ENCODE measurements around a stretch of chr6.

DNA sequence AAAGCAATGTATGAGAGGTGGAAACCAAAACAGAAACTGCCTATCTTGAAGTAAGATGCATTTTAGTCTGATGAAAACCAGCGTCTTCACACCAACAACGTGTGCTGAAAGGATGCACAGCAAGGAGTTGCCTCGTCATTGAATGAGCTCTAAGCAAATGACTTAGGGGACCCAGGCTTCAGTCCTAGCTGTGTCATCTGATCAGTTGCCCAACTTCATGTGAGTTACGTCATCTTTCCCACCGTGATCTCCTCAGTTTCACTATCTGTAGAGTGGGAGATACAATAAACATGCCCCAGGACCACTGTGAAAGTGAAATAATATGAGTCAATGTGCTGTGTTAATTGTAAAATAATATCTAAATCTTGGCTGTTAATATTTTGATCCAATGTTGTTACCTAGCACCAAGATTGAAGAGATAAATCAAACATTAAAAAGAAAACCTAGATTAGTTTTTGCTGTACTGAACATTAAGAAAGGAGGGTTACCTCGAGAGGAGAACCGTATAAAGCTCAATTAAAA, 134.2 kb upstream of the NEDD9 start:
- PRO-cap, 2 experiments: no peak in any of the 2 experiments
- RAMPAGE, long total RNA, 4 experiments: no peak in any of the 4 experiments

- PRO-cap, 2 experiments: no peak in any of the 2 experiments
- RAMPAGE, long total RNA, 4 experiments: no peak in any of the 4 experiments
Measured at GRCh38 chr6:11367101-11368178, 135.0 kb upstream of the NEDD9 start.

DNA sequence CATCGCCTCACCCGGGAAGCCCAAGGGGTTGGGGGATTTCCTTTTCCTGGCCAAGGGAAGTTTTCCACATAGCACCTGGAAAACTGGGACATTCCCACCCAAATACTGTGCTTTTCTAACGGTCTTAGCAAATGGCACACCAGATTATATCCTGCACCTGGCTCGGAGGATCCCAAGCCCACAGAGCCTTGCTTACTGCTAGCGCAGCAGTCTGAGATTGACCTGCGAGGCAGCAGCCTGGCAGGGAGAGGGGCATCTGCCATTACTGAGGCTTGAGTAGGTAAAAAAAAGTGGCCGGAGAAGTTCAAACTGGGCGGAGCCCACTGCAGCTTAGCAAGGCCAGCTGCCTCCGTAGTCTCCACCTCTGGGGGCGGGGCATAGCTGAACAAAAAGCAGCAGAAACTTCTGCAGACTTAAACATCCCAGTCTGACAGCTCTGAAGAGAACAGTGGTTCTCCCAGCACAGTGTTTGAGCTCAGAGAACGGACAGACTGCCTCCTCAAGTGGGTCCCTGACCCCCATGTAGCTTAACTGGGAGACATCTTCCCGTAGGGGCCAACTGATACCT, 85.5 kb upstream of the TMEM170B start:
- PRO-cap, 2 experiments: no peak in any of the 2 experiments
- RAMPAGE, long total RNA, 4 experiments: no peak in any of the 4 experiments

DNA sequence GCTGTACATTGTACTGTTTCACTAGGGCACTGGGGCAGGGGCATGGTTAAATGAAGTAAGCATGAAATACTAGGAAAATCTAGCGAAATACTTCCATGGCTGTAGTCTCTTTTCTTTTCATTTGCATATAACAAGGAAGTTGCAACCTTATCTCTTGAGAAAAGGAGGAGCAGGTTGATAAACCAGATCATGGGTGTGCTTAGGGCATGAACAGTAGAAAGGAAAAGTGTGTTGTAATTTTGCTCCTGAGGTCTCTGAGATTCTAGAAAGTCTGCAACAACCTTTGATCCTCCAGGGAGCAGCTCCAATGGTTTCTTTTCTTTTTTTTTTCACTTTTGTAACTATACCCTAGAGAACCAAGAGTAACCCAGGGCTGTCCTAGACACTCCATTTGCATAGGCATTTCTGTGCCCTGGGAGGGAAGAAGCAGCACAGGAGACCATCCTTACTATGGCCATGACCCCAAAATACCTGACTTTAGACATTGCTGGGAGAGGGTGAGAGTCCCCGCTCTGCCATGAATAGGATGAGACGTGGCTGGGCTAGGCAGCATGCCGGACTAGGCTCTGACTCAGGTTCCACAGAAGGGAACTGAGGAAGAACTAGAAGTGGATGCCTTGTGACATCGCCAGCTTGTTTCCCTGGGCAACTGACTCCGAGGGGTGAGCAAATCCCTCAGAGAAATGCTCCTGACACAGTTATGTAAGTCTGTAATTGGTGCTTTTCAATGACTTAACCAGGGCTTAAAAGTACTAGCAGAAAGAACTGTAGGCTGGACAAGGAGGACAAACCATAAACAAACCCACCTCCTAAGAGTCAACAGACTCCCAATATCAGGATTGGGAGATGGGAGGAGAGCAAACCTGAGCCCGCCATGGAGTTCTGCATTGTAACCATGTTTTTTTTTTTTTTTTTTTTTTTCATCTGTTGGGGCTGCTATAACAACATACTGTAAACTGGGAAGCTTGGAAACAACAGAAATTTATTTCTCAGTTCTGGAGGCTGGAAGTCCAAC, 756 bp upstream of the ADTRP start:
- PRO-cap, 2 experiments: no peak in any of the 2 experiments
- RAMPAGE, long total RNA, 4 experiments: no peak in any of the 4 experiments

DNA sequence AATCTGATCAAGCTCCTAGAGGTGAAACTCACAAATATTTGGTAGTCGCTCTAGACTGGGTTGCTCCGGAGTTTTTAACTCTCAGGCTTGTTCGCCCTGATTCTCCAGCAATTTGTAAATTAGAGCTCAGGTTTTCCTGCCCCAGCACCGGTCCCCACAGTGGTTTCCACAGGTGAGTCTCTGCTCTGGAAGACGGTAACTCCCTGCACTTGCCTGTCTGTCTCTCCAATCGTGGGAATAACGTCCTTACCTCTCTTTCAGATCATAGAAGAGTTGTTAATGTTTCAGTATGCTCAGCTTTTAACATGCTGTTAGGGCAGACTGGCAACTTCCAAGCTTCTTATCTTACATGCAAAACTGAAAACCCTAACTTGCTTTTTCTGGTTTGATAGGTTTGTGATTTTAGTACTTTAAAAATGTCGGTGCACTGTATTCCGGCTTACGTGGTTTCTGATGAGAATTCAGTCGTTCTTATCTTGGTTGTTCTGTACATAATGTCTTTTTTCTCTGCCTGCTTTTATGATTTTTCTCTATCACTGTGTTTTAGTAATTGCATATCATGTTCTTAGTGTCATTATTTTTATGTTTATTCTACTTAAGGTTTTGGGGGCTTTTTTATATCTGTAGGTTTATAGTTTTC, 111.0 kb upstream of the HIVEP1 start:
- PRO-cap, 2 experiments: no peak in any of the 2 experiments
- RAMPAGE, long total RNA, 4 experiments: no peak in any of the 4 experiments

DNA sequence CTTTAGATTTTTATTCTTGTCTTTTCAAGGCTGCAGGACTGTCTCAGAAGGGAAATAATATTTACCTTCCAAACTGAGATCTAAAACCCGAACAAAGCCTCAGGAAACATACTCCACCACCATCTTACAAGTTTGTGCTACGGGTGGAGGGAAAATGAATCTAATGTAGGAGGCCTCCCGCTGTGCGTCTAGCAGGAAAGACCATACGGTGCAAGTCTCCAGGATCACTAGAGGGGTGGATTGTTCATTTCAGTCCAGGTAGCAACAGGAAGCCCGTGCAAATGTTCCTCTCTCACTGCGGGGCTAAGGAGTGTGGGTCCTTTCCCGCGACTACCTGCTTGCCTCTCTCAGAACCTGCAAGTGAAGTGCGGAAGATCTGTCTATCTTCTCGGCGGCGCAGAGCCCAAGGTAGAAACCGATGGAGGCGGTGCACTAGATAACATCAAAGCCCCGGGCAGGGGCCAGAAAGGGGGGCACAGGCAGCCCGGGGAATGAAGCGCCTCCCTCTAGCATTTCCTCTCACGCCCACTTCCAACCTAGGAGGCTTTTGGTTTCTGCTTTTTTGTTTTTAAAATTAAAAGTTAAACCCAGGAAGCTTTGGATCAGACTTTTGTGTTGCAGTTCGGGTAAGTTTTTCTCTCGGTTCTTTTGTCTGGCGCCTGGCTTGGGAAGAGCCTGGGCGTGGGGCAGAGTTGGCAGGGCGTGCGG, 3.7 kb upstream of the HIVEP1 start:
- PRO-cap, 2 experiments: peak in 1 of 2 experiments; most common plus-strand start position 651 of the sequence (in 1); most common minus-strand start position 362 of the sequence (in 1)
- RAMPAGE, long total RNA, 4 experiments: start-site peak on the plus strand in 1 of 4 experiments, centred at position 552 of the sequence, 13 reads per replicate

GRCh38 chr6:12118923-12119733, 107.0 kb downstream of the HIVEP1 start:
- PRO-cap, 2 experiments: no peak in any of the 2 experiments
- RAMPAGE, long total RNA, 4 experiments: no peak in any of the 4 experiments

DNA sequence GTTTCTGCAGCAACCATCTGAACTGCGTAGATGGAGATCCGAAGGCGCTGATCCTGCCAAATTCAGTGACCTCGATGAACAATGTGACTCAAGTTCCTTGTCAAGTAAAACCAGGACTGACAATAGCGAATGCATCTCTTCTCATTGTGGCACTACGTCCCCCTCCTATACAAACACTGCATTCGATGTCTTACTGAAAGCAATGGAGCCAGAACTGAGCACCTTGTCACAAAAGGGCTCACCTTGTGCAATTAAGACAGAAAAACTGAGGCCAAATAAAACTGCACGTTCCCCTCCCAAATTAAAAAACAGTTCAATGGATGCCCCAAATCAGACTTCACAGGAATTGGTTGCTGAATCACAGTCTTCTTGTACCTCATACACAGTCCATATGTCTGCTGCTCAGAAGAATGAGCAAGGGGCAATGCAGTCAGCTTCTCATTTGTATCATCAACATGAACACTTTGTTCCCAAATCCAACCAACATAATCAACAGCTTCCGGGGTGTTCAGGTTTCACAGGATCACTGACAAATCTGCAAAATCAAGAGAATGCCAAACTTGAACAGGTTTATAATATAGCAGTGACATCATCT, 108.2 kb downstream of the HIVEP1 start:
- PRO-cap, 2 experiments: no peak in any of the 2 experiments
- RAMPAGE, long total RNA, 4 experiments: no peak in any of the 4 experiments

GRCh38 chr6:12233593-12233871, 56.6 kb upstream of the EDN1 start:
- PRO-cap, 2 experiments: no peak in any of the 2 experiments
- RAMPAGE, long total RNA, 4 experiments: no peak in any of the 4 experiments

DNA sequence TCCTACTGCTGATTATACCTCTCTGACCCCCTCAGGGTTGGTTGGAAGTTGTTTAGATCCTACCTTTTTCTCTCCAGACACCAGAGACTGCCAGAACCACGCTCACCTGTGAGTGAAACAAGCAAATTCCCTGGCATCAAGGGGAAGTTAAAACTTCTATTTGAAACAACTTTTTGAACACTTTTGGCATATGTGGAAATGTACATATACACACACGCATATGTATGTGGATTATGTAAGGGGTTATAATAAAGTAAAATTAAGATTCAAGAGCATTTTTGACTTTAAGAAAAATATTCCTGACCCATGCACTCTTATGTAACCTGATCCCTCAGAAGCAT, 40.4 kb upstream of the EDN1 start:
- PRO-cap, 2 experiments: no peak in any of the 2 experiments
- RAMPAGE, long total RNA, 4 experiments: no peak in any of the 4 experiments

- PRO-cap, 2 experiments: no peak in any of the 2 experiments
- RAMPAGE, long total RNA, 4 experiments: no peak in any of the 4 experiments
Measured at GRCh38 chr6:12328618-12329092, 38.5 kb downstream of the EDN1 start.

DNA sequence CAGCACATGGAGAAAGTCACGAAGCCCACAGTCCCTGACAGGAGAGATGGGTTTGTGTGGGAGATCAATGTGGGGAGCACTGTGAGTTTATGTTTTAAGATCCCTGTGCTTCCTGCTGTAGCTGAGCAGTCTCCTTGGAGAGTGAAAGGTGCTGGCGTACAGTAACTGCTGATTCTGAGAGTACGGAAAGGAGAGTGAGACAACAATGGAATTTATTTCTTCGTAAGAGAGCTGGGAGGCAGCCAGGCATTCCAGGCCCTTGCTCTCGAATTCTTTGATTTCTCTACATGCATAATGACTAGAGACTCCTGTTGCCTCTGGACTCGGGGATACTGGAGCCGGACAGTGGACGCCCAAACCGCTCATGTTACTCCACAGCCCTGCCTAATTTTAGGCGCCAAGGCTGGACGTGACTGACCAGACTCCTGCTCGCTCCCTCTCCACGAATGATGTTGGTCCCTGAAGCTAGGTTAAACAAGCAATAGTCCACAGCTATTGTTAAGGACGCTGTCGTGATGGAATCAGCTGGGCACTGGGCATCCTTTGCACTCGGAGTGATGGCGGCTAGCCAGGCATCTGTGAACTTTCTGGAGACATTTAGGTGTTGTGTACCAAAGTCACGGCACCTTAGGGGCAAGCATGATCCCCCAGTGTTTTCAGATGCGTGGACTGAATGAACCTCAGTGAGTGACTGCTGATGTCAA, 130.9 kb upstream of the PHACTR1 start:
- PRO-cap, 2 experiments: no peak in any of the 2 experiments
- RAMPAGE, long total RNA, 4 experiments: no peak in any of the 4 experiments

GRCh38 chr6:13213789-13214315, 114.5 kb downstream of the TBC1D7 start:
- PRO-cap, 2 experiments: peak in 1 of 2 experiments; most common plus-strand start chr6:13214135 (in 1)
- RAMPAGE, long total RNA, 4 experiments: no peak in any of the 4 experiments

DNA sequence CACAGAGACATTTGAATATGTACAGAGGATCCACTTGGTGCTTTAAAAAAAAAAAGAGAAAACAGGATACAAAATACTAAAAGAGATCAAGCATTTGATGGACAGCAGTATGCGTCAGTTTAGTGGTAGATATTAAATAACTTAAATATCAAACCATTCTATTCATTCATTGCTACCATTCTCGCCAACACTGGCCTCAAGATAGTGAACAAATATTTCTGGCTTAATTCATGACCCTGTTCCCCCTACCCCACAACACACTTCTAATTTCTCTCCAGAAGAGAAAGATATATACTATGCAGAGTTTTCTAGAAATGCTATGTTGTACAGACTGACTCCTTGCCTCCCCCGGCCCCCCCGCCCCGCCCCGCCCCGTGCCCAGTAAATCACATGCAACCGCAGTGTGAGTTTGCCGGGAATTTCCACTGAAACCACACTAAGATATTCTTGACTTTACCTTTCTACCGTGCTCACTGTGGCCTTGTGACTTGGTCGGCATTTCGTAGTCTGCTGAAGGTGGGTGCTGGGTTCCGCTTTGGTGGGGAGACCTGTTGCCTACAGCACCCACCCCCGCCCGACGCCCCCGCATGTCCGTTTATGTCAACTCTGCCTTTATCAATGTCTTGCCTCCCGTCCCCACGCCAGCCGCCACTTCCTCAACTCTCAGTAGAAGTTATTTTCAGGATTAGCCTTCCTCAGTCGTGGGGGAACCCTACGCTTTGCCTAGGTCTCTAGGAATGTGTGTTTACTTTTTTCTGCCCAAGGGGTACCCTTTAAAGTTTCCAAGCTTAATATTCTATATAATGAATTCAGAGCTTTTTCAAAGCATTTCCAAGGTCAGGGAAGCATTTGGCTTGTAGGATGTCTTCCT, 54.6 kb downstream of the TBC1D7 start:
- PRO-cap, 2 experiments: no peak in any of the 2 experiments
- RAMPAGE, long total RNA, 4 experiments: no peak in any of the 4 experiments

DNA sequence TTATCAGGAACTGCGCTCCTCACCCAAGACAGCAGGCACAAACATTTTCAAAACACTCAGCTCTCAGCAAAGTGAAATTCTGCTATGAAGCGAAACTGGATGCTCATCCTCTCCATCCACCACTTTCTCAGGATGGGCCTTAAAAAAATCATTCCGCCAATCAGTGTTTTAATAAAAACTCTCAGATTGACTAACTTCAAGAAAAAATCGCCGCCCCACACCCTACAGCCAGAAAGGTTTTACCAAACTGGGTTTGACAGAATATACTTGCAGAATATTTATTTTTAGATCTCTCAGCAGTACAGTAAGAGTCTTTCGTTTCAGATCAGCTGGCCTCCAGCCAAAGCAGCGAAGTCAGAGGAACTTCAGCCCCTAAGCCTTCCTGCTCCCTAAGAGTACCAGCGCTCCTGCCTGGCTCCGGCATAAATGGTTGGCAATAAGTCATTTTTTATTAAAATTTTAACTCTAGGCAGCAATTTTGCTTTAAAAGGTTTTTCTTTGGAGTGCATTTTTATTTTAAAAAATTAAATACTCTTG, 24.7 kb downstream of the TBC1D7 start:
- PRO-cap, 2 experiments: no peak in any of the 2 experiments
- RAMPAGE, long total RNA, 4 experiments: no peak in any of the 4 experiments

- PRO-cap, 2 experiments: no peak in any of the 2 experiments
- RAMPAGE, long total RNA, 4 experiments: no peak in any of the 4 experiments
Measured at GRCh38 chr6:13354122-13355022, 26.0 kb upstream of the TBC1D7 start.

DNA sequence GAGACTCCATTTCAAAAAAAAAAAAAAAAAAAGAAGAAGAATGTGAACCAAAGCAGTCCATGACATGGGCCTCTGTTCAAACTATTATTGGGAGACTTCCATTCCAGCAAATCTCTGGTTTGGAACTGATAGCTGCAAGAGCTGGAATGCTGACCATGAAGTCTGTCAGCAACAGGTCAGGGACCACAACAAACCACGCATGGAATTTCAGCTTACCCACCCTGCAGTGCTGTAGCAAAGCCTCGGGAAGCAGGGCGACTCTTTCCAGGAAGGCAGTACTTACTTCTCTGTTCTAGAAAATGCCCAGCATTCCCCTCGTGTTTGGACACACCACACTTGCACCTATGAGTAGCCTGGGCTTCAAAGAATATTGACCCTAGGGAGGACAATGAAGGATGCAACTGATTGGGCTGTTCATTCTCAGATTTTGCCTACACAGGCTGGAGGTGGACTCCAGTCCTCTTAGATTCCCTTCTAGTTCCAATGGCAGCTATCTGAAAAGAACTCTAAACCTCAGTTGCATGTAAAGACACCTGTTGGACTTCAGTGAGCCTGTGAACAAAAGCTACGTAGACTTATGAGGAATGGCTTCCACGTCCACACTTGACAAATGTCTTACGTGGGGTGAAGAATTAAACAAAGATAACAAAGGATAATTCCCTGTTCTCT, 34.2 kb upstream of the TBC1D7 start:
- PRO-cap, 2 experiments: no peak in any of the 2 experiments
- RAMPAGE, long total RNA, 4 experiments: start-site peak on the minus strand in 2 of 4 experiments, centred at positions 283 to 581 of the sequence, 5 to 12 reads per replicate

DNA sequence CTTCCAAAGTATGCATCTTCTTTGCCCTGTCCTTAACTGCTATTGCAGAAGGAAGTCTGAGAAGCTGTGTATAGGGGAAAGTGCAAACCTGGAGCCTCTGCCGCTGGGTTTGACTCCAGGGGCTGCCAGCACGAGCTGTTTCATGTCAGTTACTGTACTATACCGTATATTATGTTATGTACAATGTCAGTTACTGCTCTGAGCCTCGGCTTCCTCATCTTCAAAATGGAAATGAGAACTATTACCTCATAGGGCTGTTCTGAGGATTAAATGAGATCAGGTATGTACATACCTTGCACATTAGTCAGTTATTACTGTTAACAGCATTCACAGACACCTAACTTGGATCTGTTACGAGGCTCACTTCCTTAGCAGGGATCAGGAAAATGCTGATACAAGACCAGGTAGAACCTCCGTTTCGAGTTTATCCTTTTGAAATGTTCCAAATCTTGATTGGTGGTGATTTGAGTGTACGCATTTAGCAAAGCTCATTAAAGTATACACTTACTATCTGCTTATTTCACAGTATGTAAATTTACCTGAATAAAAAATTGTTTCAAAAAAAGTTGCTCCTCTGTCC, 69.7 kb upstream of the TBC1D7 start:
- PRO-cap, 2 experiments: no peak in any of the 2 experiments
- RAMPAGE, long total RNA, 4 experiments: start-site peak on the minus strand in 1 of 4 experiments, centred at position 150 of the sequence, 7 reads per replicate

DNA sequence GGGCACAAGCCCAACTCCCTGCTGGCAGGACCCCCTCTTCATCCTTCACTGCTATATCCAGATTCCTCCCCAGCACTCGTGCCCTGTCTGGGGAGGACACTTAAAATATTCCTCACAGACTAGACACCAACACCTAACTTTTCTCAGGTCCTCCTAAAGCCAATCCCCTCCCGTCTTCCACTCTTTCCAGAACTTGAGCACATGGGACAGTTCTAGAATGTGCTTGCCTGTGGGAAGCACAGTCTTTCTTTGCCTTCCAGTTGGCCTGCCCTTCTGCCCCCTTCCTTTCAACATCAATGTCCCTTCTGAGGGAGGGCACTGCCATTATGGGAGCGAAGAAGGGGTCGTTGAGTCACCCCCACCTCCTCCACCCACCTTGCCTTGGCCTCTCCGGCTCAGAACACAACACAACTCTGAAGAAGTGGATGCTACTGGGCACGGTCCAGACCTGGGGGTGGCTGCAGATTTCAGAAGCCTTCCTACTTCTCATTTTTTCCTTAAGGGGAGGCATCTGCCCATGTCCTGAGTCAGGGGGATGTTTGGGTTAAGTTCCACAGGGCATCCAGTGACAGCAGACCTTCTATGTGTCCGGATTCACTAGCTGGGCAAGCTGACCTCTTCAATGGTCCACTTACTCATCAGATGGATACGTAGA, 72.2 kb downstream of the GFOD1 start:
- PRO-cap, 2 experiments: no peak in any of the 2 experiments
- RAMPAGE, long total RNA, 4 experiments: start-site peak on the minus strand in 1 of 4 experiments, centred at position 411 of the sequence, 8 reads per replicate

GRCh38 chr6:13614080-13615036, 777 bp upstream of the NOL7 start:
- PRO-cap, 2 experiments: peak in 1 of 2 experiments; most common plus-strand start chr6:13614816 (in 1); most common minus-strand start chr6:13614938 (in 1)
- RAMPAGE, long total RNA, 4 experiments: no peak in any of the 4 experiments